CD14-positive monocyte (primary cell): ENCODE measurements around a stretch of chr10.

DNA sequence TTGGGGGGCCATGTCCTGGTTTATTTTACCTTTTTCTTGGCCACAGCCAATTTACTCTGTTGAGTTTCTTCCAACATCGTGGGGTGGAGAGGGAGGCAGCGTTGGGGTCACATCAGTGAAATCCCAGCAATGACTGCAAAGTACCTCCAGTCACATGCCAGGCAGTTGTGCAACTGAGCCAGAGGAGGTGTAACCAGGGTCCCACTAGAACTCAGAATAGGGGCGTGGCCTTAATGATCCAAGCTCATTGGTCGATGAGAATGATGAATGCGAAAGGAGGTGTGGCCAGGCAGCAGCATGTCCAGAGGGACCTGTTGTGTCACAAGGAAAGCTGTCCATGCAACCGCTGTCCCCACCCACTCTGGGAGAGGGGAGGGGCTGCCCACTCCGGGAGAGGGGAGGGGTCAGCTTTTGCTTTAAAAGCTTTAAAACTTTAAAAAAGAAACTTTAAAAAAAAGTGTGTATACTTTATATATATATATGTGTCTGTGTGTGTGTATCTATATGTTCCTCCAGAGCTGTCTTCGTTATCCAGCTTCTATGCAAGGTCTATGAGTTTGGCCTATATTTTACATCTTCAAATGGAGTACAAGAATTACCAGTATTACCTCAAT lies 25.3 kb upstream of the MTPAP start:
- CAGE, long polyA plus RNA, result no peak

DNA sequence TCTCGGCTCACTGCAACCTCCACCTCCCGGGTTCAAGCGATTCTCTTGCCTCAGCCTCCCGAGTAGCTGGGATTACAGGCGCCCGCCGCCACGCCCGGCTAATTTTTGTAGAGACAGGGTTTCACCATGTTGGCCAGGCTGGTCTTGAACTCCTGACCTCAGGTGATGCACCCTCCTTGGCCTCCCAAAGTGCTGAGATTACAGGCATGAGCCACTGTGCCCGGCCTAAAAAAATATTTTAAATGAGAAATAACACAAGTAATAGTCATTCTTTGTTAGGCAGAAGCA lies 1.6 kb downstream of the MAP3K8 start:
- CAGE, long polyA plus RNA, result no peak

- CAGE, long polyA plus RNA, result no peak
These were observed 4.9 kb downstream of the MAP3K8 start for GRCh38 chr10:30438844-30439368.

DNA sequence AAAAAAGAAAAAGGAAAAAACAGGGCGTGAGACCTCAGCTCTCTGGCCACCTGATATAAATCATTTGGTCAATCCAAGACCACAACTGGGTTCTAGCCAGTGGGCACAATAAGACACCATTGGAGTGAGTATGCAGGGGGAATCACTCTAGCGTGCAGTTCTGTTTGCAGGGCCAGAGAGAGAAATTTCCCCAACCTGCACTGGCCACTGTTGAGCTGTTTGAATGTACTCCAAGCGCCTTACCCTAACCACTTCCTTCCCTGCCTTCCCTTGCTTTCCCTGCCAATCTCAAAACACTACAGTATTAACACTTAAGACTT lies 63.7 kb downstream of the MAP3K8 start:
- CAGE, long polyA plus RNA, result no peak

DNA sequence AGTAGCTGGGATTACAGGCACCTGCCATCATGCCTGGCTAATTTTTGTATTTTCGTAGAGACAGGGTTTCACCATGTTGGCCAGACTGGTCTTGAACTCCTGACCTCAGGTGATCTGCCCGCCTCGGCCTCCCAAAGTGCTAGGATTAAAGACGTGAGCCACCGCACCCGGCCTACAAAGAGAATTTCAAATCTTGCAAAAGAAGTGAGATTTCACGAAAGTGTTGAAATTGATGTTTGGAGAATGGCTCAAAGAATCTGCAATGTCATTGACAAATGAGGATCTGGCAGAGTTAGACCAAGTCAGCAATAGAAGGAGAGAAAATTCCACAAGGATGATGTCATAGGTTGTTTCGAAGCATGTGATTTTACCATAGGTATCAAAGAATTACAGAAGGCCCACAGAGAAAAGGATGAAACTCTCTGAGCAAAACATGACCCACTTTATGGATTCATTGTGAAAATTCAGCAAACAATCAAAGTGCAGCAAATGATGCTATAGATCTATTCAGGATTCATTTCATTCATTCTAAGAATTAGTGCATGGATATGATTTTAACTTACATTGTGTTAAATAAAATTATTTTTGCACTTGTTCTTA lies 71.6 kb downstream of the LYZL2 start:
- CAGE, long polyA plus RNA, result no peak

GRCh38 chr10:30606374-30606809 lies 23.2 kb downstream of the LYZL2 start:
- CAGE, long polyA plus RNA, result no peak

GRCh38 chr10:30611824-30612374 lies 17.7 kb downstream of the LYZL2 start:
- CAGE, long polyA plus RNA, result no peak

DNA sequence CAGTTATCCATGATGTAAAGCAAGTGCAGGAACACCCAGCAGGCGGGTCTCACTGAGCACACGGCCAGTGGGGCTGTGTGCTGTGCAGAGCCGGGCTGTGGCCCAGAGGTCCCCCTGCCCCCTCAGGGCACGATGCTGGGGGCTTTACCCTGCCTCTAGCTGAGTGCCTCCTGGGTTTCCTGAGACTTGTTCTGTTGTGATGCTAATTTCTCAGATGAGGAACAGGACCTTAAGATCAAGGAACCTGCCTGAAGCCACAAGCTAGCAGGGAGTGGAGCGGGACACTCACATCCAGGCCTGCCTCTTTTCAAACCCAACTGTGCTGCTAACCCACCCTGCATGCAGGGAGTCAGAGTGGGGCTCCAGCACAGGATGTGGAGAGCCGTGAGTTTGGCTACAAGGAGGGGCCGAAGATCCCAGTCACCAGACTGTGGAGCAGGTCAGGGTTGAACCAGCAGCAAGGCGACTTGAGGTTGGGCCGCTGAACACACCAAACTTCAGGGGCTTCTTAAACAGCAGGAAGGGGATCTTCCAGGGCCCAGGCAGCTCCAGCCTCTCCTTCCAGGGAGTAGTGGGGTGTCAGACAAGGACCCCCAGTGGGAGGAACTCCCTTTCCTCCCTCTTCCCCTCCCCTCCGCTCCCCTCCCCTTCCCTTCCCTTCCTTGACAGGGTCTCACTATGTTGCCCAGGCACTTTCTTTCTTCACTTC lies 76.3 kb upstream of the LYZL2 start:
- CAGE, long polyA plus RNA, result no peak

DNA sequence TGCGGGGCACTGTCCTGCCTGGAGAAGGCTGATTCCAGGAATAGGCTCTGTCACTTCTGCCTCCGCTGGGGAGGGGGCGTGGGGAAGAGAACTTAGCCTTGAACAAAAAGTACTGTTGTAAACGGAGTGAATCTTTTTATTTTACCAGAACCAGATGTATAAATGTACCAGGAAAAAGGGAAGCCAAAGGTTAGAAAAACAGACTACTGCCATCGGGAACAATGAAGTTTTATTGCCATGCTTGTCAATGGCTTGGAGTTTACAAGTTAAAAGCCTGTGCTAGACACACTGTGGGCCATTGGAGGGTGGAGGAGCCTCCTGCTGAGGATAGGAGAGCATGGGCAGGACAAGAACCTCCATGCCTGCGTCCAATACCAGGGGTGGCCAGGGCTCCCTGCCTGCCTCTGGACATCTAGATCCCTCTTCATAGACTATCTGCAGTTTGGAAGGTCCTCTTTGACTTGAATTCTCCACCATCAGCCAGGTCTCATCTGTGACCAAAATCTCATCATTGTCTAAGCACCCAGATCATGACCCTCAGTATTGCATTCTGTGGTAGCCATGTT lies 161.7 kb upstream of the LYZL2 start:
- CAGE, long polyA plus RNA, result no peak

GRCh38 chr10:30811834-30813121 lies 182.7 kb upstream of the LYZL2 start:
- CAGE, long polyA plus RNA, result no peak

GRCh38 chr10:30820152-30820626 lies 190.6 kb upstream of the LYZL2 start:
- CAGE, long polyA plus RNA, result no peak

DNA sequence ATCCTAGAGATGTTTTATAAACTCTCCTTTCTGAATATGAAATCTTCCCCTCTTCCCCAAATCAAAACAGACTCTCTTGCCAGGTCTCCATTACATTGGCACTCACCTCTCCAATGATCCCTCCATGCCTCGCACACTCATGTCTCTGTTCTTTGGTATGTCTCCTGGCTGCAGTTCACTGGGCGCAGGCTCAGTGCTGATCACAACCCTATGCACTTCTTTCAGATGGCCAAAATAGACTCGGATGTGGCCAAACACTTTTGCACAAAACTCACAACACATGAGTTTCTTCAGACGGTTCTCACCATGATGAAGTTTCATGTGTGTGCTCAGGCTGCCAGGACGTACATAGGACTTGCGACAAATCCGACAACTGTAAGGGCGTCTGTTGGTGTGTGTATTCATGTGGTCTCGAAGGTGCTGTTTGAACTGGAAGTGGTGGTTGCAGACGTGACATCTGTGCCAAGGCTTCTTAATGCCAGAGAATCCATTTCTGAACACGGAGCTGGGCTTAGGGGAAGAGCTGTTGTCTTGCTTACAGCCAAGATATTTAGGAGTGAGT lies 183.2 kb downstream of the ZNF438 start:
- CAGE, long polyA plus RNA, result no peak

DNA sequence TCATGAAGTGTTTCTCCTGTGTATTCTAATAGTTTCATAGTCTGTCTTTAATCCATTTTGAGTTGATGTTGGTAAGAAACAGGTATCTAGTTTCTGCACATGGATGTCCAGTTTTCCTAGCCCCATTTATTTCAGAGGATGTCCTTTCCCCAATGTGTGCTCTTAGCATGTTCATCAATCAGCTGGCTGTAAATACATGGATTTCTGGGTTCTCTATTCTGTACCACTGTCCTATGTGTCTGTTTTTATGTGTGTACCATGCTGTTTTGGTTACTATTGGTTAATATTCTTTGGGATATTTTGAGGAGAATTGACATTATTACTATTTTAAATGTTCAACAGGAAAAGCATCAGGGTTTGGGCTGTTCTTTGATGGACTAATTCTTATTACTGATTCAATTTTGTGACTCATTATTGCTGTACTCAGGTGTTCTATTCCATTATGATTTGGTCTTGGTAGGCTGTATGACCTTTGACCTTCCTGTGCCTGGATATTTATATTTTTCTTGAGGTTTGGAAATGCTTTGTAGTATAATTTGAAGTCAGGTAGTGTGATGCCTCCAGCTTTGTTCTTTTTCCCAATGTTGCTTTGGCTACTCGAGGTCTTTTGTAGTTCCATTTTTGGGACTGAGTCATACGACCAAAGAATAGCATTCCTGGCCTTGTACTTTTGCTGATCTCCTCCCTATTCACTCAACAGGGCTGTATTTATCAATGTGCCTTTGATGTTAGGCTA lies 74.0 kb downstream of the ZNF438 start:
- CAGE, long polyA plus RNA, result no peak

GRCh38 chr10:31014195-31014884 lies 17.3 kb downstream of the ZNF438 start:
- CAGE, long polyA plus RNA, result no peak

GRCh38 chr10:31342027-31342683 lies 23.1 kb downstream of the ZEB1 start:
- CAGE, long polyA plus RNA, result no peak

DNA sequence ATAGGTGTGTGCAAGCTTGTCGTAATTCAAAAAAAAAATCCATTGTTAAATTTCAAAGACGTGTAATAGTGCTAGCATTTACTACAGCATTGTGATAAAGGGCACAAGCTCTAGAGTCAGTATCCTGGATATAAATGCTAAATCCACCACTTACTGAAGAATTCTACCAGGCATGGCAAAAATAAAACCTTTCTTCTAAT lies 108.0 kb downstream of the ZEB1 start:
- CAGE, long polyA plus RNA, result no peak

DNA sequence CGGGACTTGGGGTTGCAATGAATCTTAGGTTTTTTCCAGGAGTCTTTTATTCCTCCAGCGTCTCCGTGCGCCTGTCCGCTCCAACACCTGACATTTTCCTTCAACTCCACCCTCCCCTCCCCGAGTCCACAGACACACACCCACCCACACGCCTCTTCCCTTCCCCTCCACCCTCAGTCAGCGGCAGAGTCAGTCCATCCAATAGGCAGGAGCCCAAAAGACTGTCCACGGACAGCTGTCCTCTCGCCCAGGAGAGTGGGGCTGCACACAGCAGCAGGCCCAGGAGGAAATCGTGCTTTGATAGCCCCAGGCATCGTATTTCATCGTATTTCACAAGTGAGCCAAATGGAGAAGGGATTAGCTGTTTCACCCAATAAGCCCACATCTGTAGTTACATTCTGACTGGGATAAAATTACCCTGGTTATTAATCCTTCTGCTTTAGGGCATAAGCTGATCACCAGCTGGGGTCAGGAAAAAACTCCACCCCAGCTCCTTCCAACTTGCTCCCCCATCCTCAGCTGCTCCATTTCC lies 285.1 kb downstream of the ZEB1 start:
- CAGE, long polyA plus RNA, result no peak

- CAGE, long polyA plus RNA, result no peak
These were observed 952 bp downstream of the ARHGAP12 start for GRCh38 chr10:31927620-31928138.

DNA sequence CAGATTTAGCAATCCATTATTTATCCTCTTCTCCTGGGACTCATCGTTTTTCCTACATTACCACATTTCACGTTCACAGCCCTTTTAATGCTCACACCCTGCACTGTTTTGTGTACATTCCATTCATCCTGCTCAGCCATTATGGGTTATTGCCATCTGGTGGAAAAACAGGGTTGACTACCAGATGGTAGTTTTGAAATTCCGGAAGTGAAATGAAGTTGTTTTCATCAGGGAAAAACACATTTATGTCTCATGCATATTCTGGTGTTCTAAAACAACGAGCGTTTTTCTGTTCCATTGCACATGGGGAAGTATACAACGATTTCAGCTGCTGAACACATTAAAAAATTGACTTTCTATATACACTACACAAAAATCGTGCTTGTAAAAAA lies 19.0 kb upstream of the ARHGAP12 start:
- CAGE, long polyA plus RNA, result no peak

- CAGE, long polyA plus RNA, result no peak
These were observed 50.9 kb downstream of the KIF5B start for GRCh38 chr10:32005295-32005699.